H1 (cell line): ENCODE measurements around a stretch of chr14.

DNA sequence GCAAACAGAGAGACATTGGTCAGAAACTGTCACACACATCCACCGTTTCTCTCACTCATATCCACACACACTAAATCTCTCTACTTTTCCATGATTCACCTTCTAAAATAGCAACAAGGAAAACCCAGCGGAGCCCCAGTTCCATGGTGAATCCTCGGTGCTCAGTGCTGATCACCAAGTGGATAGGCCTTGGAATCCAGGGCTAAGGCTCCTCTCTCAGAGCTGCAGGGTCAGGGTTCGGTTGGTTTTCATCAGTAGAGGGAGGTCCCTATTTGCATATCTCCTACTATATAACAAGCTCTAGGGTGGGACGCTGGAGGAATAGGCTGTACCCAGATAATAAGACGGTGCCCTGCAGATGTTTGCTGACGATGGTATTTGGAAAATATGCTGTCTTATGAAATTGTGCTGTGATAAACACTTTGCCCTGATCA lies 709.0 kb downstream of the TMEM121 start:
- RRBS = no CpG with 5 or more reads among the region's 7 CpGs
CAGE:
- cytosol, long polyA plus RNA = no peak
- long polyA plus RNA = no peak
- nucleus, long polyA plus RNA = no peak

GRCh38 chr14:106268726-106269419 lies 742.5 kb downstream of the TMEM121 start:
- RRBS = no CpG with 5 or more reads among the region's 4 CpGs
CAGE:
- cytosol, long polyA plus RNA = no peak
- long polyA plus RNA = no peak
- nucleus, long polyA plus RNA = no peak

GRCh38 chr14:106334838-106335739 lies 808.7 kb downstream of the TMEM121 start:
- RRBS = no CpG with 5 or more reads among the region's 17 CpGs
CAGE:
- cytosol, long polyA plus RNA = no peak
- long polyA plus RNA = no peak
- nucleus, long polyA plus RNA = no peak

- RRBS = no CpG with 5 or more reads among the region's 2 CpGs
CAGE:
- cytosol, long polyA plus RNA = no peak
- long polyA plus RNA = no peak
- nucleus, long polyA plus RNA = no peak
These were observed 983.5 kb downstream of the TMEM121 start for GRCh38 chr14:106509940-106510139.

DNA sequence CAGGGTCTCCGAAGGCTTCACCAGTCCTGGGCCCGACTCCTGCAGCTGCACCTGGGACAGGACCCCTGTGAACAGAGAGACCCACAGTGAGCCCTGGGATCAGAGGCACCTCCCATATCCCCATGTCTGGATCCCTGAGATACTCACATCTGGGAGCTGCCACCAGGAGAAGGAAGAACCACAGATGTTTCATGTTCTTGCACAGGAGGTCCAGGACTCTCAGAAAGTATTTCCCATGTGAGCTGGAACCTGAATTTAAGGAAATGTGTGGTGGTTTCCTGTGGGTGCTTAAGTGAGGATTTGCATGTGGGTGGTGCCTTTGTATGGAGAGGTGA lies 1101.1 kb downstream of the TMEM121 start:
- RRBS = no CpG with 5 or more reads among the region's 2 CpGs
CAGE:
- cytosol, long polyA plus RNA = no peak
- long polyA plus RNA = no peak
- nucleus, long polyA plus RNA = no peak

DNA sequence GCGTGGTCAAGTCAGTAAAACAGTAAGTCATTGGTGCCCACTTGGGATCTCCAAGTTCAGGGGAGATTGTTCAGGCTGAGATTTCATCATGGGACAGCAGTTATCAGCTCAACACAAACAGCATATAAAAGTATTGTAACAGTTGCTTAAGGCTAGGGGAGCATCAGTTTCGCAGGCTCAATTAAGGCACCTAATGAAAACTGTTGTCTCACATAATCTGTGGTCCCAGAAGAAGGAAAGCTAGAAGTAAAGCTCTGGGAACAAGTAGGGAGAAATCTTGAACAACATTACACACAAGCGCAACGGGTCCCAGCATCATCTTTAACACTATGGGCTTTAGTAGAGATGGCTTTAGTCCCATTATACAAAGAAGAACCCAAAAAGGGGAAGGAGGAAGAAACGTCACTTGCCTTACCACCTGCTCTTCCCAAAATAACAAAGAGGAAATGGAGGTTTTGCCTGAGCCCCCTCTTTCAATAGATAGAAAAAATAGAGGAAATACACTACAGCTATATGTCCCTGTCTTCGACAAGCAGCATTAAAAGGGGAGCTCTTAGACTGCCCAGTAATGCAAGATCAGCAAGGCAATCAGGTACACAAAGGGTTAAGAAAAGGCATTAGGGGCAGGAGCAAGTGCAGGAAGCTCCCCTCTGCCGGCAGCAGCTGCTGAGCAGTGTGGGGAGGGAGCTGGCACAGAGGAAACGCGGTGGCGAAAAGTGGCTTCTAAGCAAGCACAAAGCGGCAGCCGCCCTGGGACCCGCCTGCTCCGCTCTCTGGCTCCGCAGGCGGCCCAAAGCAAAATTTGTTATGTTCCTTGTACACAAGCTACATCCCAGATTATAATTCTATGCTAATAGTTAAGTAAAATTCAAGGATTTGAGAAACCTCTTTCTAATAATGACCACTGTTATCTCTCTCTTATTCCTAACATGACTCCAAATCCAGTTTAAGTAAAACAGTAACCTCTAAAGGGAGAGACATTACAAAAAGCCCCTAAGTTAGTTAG lies 1218.8 kb downstream of the TMEM121 start:
- RRBS = no CpG with 5 or more reads among the region's 16 CpGs
CAGE:
- cytosol, long polyA plus RNA = no peak
- long polyA plus RNA = no peak
- nucleus, long polyA plus RNA = no peak

DNA sequence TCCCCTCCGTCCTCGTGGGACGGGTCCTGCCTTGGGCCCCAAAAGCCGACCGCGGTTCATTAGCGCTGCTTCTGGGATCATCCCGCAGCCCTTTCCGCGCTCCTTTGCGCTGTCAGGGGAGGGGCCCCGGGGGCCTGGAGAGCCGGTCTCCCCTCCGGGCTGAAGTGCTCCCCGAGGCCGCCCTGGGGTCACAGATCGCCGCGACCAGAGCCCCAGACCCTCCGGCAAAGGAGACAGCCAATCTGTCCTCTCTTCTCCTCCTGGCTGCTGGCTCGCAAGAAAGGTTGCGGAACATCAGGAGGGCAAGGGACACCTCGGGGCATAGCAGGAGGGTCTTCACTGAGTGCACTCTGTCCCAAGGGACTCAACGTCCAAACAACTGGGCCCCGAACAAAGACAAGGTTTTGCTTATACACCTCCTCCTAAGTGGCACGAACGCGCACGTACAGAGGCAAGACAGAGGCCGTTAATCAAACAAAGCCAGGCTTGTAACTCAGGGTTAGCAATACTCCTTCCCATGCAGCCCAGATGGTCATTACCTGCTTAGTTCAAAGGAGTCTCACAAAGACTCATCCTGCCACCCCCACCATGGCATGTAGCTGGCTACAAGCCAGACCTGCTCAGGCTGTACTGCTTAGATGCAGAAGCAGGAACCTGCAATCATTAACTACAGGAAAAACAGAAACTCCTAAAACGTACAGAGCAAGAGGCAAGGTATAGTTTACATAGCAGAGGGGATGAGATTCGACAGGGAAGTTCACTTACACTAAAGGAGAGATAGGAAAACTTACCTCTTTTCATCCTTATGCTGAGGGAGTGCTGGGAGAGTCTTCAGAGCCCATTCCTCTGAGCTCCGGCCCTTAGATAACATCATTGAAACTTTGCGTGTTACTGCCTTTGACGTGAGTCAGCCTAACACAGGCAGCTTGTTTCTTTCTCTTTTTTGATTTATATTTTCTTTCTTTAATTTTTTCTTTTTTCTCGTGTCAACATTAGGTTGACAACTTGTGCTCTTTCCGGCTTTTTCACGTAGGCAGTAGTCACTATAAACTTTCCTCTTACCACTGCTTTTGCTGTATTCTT lies 1319.0 kb downstream of the TMEM121 start:
- RRBS = 86% methylated on average over 7 of the region's 38 CpGs
CAGE:
- cytosol, long polyA plus RNA = no peak
- long polyA plus RNA = no peak
- nucleus, long polyA plus RNA = no peak

DNA sequence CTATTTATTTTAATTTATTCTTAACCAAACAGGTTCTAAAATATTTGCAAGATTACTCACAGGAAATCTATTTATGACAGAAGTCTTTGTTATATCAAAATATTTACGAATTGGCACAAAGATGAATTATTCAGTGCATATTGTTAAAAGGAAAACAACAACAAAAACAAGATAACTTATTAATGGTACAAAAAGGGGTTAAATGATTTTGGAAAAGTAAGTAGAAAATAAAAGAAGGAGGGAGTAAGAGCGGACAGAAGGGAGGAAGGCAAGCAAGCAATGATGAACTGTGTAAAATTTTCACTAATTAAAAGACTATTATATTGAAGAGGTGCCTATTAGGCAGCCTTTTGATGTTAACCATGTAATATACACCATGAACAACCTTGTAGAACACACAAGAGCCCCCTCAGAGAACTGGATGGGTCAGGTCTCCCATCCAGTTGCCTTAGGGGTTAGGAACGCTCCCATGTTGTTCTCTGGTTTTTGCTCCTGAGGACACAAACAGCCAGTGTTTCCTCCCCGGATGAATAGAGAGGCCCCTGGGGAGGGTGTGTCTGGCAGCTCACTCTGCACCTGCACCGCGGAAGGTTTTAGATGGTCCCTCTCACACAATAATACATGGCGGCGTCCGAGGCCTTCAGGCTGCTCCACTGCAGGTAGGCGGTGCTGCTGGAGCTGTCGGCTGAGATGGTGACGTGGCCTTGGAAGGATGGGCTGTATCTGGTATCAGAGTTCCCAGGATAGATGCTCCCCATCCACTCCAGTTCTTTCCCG lies 1324.3 kb downstream of the TMEM121 start:
- RRBS = no CpG with 5 or more reads among the region's 13 CpGs
CAGE:
- cytosol, long polyA plus RNA = no peak
- long polyA plus RNA = no peak
- nucleus, long polyA plus RNA = no peak